ENCODE measurements around a stretch of chr16.

GRCh38 chr16:46864271-46864821, 19.8 kb upstream of the GPT2 start:
- PRO-cap, result no peak

DNA sequence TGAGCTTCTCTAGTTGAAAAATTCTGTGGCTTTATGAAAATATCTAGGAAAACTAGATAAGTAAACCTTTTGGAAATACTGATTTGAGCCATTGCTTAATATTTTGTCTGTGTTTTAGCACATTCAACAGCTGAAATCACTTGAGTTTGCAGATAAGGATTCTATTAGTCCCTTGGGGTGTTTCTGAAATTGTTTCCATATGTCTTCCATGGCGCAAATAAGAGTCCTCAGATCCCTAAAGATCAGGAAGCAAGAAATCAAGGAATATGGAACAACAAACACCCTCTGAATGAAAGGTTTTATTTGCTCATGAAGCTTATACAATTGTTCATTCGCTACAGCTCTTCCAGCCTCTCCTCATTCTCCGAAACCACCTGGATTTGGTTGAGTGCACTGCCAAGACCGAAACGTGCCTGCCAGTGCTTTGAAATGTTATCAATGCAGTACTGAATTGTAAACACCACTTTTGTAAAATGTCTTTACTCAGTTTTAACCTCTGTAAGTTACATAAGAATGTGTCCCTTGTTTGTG, 7.8 kb upstream of the GPT2 start:
- PRO-cap, result no peak

- PRO-cap, result no peak
Measured at GRCh38 chr16:46911185-46911402, 26.9 kb downstream of the GPT2 start.

- PRO-cap, result no peak
Measured at GRCh38 chr16:46918460-46919529, 34.6 kb downstream of the GPT2 start.

DNA sequence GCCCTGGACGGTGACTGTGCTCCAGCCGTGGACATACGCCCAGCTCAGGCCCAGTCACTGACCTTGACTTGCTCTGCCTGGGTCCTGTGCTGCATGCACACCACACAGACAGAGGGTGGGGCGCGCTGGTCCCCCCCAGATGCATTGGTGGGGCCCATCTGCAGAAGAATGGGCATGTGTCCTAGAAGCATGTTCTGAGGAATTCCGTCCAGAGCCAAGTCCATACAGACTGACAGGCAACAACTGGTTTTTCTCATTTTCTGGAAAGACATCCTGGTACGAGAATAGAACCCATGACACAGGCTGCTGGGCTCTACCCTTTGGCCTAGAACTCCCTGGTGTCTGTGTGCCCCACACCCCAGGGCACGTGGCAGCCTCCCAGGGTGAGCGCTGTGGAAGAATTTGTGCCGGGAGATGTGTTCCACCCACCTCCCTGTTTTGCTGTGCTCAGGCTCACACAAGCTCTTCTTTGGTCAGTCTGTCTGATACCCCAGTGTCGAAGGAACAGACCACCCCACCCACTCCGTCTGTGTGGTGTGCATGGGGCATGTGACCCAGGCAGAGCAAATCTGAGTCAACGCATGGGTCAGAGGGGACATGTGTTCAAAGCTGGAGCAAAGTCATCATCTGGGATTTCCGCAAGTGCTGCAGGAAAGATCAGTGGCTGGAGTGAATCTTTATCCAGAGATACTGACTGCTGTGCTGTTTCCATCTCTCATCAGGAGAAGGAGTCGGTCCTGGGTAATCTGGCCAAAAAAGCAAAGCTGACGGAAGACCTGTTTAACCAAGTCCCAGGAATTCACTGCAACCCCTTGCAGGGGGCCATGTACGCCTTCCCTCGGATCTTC, 39.7 kb downstream of the GPT2 start:
- PRO-cap, result no peak

DNA sequence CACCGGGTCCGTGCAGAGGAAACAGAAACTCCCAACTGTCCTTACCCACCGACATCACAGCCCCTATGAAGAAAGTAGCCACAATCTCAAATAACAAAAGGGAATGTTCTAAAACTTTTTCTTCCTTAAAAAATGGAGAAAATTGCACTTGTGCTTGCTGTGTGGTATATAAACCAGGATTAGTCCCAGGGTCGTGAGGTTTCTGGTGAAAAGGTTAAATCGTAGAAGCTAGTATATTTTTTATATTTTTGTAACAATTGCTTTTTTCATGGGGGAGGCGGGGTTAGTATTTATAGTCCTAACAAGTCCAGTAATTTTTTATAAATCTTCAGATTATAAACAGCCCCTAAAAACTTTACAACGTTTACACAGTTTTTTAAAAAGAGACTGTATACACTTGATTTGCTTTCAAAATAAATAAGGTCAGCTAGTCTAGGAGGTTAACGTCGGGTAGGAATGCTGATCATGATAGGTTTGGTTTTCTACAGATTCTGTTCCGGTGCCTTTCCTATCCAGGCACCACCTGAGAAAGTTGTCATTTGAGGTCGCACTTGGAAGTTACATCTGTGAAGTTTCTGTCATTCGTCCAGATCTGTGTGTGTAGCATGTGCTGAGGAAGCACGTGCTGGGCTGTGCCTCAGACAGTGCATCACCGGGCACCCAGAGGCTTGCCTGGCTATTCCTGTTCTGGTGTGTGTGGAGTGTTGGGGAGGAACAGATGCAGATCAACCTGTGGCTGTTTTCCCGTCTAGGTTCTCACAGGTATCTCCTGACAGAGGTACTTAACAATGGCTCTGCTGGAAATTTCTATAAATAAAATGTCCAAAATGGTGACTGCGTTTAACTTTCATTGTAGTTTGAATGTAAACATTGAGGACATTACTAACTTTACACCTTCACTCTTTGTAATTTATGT, 42.8 kb downstream of the DNAJA2 start:
- PRO-cap, result no peak

DNA sequence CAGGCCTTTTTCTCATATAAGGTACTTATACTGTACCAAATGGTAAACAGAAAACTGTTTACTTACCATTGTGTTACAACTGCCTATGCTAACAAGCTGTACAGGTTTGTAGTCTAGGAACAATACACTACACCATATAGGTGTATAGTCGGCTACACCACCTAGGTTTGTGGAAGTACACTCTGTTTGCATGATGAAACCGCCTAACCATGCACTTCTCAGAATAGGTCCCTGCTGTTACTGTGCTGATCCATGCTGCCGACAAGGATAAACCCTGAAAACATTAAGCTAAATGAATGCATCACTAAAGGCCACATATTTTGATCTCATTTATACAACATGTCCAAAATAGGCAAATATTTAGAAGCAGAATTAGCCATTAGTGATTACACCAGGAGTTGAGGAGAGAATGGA, 18.9 kb downstream of the DNAJA2 start:
- PRO-cap, result no peak

GRCh38 chr16:46991978-46992412, 18.5 kb upstream of the DNAJA2 start:
- PRO-cap, result no peak

DNA sequence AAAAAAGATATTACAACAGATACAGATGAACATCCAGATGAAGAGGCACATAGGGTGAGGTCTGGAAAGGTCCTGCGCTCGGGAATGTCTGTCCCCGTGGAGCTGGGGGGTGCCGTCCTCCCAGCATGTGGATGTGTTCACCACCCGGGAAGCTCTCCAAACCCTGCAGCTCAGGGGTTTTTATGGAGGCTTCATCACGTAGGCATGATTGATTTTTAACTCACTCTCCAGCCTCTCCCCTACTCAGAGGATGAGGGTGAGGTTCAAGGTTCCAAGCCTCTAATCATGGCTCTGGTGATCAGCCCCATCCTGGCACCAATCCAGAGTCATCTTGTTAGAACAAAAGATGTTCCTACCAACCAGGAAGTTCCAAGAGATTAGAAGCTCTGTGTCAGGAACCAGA, 85.1 kb upstream of the DNAJA2 start:
- PRO-cap, result no peak

DNA sequence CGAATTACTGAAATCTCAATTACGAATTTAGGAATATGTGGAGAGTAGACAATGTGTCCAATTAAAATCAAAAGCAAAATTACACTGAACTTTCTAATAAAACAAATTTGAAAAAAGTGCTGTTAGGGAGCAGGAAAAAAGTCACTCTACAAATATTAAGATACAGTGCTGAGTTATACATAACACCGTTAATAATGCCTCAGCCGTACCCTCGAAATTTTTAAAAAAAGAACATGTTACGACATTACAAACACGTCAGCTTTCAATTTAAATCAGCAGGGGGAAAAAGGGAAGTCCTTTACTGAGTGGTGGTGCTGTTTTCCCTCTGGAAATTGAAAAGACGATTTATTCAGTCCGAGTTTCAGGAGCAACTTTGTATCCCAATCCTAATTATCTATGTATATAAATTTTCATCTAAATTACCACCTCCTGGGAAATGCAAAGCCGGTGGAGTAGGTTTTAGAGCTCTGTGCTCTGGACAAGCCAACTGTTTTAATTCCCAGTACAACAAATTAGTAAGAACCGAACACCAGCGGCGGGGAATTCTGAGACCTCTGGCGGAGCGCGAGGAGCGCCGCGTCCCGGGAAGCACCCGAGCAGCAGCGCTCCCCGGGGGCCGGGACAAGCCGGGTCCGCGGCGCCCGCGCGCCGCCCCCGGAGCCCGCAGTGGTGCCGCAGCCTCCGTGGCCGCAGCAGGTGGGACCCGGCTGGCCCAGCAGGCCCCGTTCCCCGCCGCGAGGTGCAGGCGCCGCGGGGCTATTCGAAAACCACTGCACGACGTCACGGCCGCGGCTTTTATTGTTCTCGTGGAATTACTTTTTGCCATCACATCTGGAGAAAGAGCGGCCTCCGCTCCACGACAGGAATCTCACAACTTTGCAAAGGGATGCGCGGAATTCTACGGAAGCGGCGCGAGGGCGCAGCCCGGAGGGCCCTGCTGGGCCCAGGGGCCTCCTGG, 1.1 kb downstream of the NETO2 start:
- PRO-cap, result no peak

DNA sequence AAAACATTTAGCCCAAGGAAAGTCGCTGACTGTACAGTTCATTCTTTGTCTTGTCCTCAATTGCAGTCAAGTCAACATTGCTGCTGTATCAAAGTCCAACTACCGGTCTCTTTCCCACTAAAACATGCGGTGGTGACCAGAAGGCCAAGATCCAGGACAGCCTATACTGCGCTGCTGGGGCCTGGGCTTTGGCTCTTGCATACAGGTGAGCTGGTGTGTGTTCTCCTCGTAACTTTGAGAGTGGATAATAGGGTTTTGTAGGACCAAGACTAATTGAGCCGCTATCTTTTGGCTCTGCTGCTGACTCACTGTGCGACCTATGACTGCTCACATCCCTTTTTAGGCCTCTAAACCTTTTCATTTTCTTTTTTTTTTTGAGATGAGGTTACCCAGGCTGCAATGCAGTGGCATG, 38.6 kb downstream of the PHKB start:
- PRO-cap, result no peak

DNA sequence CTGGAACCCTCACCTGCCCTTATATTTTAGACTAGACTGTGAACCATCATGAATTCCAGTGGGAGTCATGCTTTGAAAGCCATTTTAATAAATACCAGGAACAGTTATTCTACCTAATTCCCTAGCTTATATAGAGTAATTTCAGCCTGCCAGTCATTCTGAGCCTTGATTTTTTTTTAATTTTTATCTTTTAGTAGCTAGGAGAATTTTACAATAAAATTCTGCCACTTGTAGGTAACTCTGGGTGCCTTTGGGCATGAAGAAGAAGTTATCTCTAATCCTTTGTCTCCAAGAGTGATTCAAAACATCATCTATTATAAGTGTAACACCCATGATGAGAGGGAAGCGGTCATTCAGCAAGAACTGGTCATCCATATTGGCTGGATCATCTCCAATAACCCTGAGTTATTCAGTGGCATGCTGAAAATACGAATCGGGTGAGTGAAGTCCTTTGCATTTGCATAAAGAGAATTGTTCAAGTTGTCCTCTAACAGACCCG, 207.9 kb downstream of the PHKB start:
- PRO-cap, result no peak

DNA sequence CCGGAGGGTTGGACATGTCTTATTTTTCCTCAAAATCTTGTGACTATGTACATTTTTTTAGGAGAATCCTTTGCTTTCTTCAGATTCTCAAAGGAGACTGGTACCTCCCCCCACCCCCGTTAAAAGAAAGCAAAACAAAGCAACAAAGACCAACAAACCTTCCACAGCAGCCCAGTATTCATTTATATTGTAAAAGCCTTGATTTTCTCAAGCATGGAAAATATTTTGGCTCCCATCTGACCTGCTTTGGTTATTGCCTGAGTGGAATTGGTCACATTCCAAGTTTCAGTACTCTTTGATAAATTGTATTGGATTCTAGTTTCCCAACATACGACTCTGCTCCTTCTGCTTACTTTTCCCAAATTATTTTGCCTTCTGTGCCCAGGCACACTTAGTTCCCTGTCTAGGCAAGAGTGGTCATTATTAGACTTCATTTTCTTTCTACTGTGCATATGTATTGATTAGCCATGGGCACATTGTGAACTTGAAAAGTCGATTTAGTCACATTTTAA, 1.3 kb downstream of the ABCC11 start:
- PRO-cap, result no peak

DNA sequence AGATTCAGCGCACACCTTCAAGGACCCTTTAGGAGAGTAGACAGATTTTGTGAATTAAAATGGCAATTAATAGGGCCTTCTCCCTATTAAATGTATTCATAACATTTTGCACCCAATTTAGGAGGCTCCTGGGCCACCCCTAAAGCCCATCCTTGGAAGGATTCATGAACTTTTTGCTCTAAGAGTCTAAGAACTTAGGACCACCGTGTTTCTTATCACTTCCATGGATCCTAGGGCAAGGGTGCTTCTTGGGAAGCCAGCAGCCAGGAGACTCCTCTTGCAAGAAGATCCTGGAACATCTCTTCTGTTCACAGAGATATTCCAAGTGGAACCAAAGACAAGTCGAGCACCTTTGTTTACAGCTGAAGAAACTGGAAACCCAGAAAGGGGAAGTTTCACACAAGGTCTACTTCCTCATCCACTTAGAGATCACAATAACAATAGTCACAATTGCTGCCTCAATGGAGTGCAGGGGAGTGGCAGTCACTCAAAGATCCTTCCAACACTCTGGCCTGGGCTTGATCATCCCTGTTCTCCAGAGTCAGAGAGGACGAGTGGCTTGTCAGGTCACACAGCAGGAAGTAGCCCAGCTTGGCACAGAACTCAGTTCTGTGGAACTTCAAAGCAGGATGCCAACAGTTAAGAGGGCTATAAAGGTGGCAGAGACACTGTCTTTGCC, 46.8 kb upstream of the SIAH1 start:
- PRO-cap, result no peak

DNA sequence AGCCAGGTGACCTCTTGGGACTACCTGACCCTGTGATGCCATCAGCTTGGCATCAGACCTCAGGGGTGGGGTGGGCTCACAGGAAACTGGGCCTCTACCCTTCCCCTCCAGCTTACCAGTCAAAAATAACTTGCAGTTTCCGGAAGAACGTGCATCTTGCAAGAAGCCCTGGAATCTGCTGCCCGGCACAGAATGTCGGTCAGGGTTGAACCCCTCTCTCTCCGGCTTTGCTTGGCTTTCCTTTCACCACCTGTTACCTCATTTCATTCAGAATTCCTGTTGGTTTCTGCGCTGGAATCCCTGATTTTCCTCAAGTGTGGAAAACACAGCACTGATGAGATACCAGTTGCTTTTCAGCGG, 11.7 kb upstream of the N4BP1 start:
- PRO-cap, result no peak

DNA sequence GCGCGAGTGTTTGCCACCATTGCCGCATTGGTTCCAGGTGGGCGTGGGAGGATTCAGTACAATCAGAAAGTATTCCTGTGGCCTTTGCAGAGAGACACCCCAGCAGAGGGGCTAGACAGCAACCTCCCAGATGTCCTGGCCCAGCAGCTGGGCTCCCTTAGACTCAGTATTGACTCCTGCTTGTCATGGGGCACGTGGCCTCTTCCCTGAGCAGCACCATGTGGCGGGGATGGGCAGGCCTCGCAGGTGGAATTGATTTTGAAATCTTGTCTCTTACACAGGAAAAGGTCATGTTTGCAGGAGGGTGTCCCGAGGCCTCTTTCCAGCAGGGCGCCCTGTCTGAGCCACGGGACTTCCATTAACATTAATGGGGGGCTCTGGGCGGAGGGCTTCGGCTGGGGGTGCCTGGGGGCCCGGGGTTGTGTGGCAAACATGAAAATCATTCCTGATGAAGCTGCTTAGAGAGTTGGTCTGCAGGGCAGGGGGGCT, 96.4 kb downstream of the C16orf78 start:
- PRO-cap, result no peak

GRCh38 chr16:49923949-49924531, 68.1 kb upstream of the ZNF423 start:
- PRO-cap, result no peak

DNA sequence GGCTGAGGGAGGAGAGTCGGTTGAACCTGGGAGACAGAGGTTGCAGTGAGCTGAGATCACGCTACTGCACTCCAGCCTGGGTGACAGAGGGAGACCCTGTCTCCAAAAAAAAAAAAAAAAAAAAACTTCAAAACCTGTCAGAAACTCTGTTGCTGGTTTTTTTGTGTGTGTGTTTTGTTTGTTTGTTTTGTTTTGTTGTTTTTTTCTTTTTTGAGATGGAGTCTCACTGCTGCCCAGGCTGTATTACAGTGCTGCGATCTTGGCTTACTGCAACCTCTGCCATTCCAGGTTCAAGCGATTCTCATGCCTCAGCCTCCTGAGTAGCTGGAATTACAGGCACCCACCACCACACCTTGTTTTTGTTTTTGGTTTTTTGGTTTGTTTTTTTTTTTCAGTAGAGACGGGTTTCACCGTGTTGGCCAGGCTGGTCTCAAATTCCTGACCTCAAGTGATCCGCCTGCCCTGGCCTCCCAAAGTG, 39.6 kb downstream of the HEATR3 start:
- PRO-cap, result no peak

DNA sequence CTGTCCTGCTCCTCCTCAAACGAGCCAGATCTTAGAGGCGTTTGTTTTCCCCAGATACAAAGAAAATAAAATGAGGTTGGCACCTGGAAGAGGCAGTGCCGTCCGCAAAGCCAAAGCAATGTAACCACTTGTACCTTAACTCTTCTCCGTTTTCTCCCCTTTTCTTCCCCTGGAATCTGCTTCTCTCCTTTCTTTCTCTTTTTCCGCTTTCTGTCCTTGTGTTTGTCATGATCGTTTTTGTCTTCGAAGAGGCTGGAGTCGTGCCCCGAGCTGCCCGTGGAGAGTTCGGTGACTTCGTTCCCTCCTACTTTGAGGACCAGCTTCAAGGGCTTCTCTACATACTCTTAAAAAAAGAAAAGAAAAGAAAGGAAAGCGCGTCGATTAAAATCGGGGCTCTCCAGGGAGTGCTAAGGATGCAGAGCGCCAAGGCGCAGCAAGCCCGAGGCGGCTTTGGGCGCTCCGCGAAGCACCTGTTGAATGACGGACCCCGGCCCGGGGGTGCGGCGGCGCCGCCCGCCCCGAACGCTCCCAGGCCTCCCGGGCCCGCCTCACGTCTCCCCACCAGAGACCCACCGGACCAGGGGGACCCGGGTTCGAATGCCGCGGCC, 728 bp downstream of the BRD7 start:
- PRO-cap, result no peak

- PRO-cap, result no peak
Measured at GRCh38 chr16:50664942-50665781, 15.9 kb downstream of the SNX20 start.

Measured in right cardiac atrium (tissue), 1 donor.